Measurements from ENCODE around the genes KMO and SDCCAG8.

DNA sequence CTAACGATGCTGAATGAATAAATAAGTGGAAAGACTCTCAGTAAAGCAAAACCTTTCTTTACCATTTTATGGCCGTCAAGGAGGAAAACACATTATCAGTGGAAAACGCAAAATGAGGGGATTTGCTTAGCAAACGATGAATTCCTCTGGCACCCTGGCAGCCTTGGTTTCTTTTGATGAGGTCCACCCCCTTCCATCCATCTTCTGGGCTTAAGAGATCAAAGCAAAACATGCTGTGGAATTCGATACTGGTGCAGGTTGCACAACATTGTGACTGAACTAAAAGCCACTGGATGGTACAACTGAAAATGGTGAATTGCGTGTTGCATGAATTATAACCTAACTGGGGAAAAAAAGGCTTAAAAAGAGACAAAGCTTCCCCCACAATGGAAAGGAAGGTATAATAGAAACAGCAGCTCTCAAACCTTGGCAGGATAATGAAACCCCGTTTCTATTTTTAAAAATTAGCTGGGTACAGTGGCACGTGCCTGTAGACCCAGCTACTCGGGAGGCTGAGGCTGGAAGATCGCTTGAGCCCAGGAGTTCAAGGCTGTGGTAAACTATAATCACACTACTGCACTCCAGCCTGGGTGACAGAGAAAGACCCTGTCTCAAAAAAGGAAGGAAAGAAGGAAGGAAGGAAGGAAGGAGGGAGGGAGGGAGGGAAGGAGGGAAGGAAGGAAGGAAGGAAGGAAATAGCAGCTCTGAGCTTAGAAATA, 29.1 kb upstream of the LGALS8 start:
- RAMPAGE, long total RNA = no peak
- RRBS = no CpG with 5 or more reads among the region's 10 CpGs

DNA sequence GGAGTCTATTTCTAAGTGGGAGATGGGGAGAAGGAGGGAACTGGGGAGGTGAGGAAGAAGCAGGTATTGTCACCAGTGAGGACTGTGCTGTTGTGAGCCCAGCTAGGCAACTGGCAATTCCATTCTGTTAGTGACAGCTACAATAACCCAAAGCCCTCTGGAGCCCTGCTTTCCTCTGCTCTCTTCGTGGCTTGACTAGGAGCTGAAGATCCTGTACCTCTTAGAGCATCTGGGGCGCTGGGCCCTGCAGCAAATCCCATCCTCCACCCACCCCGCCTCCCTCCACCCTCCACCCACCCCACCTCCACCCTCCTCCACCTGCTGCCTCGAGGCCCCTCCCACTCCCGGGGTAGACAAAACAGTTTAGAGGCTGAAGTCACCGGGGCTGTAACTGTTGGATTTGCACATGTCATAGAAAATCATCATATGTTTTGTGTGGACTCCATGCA, 28.5 kb upstream of the LGALS8 start:
- RAMPAGE, long total RNA = no peak
- RRBS = no CpG with 5 or more reads among the region's 6 CpGs

DNA sequence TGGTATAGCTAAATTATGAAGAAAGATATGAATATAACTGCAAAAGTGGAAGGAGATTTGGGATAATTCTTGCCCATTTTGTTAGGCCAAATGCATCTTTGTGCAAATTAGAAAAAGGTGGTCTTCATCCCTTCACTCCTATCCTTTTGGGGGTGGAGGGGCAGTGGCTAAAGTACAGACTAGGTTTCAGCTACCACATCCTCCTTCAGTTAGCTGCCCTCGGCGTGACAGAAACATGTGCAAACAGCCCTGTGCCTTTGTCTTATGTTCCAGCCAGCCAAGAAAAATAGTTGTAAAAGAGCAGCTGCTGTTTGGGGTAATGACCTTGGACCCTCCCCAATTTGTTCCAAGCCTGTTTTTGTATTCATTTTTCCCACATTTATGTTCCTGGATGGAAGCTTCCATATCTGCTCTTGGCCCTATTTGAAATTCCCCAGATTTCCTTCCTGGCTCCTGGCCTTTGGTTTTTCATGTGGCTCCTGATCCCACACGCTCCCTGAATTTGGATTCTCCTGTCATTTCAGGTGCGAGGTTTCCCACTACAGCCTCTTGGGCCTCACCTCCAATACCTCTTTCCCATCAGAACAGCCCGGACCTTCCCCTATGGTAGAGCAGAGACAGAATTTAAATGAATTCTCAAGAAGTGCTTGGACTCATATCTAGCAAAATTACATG, 8.2 kb upstream of the LGALS8 start:
- RAMPAGE, long total RNA = no peak
- RRBS = no CpG with 5 or more reads among the region's 5 CpGs

- RAMPAGE, long total RNA = no peak
- RRBS = 83% methylated on average over 3 of the region's 6 CpGs
Measured at GRCh38 chr1:236700684-236701374, 14.5 kb downstream of the ACTN2 start.

- RAMPAGE, long total RNA = no peak
- RRBS = no CpG with 5 or more reads among the region's 2 CpGs
Measured at GRCh38 chr1:236701826-236702122, 15.5 kb downstream of the ACTN2 start.

DNA sequence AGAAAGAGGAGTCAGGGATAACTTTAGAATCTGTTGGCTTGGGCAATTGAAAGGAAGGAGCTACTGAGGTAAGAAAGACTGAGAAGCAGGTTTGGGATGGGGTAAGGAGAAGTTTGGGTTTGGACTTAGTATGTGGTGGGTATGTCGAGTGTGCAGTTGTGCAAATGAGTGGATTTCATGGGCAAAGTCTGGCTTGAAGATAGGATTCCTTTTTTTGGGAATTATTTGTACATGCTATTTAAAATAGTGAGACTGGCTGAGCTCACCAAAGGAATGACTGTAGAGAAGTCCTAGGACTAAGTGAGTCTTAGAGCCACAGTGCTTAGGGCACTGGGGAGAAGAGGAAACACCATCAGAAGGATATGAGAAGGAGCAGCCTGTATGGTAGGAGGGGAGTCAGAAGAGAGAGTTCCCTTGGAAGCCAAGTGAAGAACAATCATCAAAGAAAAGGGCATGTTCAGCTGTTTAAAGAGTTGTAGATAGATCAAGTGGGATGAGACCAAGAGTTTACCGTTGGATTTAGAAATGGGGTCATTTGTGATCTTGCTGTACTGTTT, 48.7 kb downstream of the MTR start:
- RAMPAGE, long total RNA = no peak
- RRBS = no CpG with 5 or more reads among the region's 2 CpGs

- RAMPAGE, long total RNA = no peak
- RRBS = no CpG with 5 or more reads among the region's 5 CpGs
Measured at GRCh38 chr1:236897371-236898105, 102.4 kb downstream of the MTR start.

DNA sequence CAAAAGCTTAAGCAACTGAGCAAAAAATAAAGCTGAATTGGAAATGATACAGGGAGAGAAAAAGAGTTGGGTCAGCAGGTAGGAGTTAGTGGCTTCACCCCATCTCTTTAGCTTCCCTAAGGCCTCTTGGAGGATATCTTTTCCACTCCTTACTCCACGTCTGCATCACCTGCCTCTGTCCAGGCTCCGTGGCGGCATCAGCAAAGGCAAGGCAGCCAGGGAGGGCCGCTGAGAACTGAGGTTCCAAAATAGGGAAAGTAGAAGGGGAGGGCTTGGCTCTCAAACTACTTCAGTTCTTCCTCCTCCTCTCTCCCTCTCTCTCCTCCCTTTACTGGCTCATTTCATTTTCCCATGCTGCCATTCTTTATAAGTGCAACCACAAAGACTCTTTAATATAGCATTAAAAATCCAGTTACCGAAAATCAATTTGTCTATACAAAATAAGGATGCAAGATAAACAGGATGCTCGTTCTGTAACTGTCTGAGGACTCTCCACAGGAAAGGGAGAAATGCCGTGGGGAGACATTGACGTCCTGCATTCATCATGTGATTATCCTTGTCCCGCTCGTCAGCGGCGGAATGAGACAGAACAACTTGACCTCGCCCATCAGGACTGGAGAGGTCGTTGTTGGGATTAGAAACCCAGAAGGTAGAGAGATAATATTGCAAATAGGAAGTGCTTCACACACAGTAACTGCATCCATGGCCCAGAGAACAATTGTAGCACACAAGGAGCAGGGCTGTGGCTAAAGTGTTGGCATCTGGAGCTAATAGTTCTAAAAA, 3.1 kb upstream of the MT1HL1 start:
- RAMPAGE, long total RNA = no peak
- RRBS = no CpG with 5 or more reads among the region's 14 CpGs

DNA sequence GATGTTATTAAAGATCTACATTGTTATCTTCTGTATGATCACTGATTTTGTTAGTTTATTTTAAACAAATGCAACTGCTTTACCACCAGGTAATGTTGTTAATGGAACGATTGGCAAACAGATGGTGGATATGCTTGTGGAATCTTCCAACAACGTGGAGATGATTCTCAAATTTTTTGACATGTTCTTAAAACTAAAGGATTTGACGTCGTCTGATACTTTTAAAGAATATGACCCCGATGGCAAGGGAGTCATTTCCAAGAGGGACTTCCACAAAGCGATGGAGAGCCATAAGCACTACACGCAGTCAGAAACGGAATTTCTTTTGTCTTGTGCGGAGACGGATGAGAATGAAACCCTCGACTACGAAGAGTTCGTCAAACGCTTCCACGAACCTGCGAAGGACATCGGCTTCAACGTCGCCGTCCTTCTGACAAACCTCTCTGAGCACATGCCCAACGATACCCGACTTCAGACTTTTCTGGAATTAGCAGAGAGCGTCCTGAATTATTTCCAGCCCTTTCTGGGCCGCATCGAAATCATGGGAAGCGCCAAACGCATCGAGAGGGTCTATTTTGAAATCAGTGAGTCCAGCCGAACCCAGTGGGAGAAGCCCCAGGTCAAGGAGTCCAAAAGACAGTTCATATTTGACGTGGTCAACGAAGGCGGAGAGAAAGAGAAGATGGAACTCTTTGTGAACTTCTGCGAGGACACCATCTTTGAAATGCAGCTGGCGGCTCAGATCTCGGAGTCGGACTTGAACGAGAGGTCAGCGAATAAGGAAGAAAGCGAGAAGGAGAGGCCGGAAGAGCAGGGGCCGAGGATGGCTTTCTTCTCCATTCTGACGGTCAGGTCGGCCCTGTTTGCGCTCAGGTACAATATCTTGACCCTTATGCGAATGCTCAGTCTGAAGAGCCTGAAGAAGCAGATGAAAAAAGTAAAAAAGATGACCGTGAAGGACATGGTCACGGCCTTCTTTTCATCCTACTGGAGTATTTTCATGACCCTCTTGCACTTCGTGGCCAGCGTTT, 106.8 kb downstream of the ZP4 start:
- RAMPAGE, long total RNA = no peak
- RRBS = no CpG with 5 or more reads among the region's 49 CpGs

GRCh38 chr1:239353391-239353872, 32.9 kb upstream of the CHRM3 start:
- RAMPAGE, long total RNA = no peak
- RRBS = no CpG with 5 or more reads among the region's 4 CpGs

DNA sequence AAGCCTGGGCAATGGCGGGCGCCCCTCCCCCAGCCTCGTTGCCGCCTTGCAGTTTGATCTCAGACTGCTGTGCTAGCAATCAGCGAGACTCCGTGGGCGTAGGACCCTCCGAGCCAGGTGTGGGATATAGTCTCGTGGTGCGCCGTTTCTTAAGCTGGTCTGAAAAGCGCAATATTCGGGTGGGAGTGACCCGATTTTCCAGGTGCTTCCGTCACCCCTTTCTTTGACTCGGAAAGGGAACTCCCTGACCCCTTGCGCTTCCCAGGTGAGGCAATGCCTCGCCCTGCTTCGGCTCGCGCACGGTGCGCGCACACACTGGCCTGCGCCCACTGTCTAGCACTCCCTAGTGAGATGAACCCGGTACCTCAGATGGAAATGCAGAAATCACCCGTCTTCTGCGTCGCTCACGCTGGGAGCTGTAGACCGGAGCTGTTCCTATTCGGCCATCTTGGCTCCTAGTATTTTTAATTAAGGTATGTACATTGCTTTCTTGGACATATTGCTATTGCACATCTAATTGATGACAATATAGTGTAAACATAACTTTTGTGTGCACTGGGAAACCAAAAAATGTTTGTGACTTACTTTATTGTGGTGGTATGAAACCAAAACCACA, 242.8 kb downstream of the CHRM3 start:
- RAMPAGE, long total RNA = no peak
- RRBS = no CpG with 5 or more reads among the region's 32 CpGs

DNA sequence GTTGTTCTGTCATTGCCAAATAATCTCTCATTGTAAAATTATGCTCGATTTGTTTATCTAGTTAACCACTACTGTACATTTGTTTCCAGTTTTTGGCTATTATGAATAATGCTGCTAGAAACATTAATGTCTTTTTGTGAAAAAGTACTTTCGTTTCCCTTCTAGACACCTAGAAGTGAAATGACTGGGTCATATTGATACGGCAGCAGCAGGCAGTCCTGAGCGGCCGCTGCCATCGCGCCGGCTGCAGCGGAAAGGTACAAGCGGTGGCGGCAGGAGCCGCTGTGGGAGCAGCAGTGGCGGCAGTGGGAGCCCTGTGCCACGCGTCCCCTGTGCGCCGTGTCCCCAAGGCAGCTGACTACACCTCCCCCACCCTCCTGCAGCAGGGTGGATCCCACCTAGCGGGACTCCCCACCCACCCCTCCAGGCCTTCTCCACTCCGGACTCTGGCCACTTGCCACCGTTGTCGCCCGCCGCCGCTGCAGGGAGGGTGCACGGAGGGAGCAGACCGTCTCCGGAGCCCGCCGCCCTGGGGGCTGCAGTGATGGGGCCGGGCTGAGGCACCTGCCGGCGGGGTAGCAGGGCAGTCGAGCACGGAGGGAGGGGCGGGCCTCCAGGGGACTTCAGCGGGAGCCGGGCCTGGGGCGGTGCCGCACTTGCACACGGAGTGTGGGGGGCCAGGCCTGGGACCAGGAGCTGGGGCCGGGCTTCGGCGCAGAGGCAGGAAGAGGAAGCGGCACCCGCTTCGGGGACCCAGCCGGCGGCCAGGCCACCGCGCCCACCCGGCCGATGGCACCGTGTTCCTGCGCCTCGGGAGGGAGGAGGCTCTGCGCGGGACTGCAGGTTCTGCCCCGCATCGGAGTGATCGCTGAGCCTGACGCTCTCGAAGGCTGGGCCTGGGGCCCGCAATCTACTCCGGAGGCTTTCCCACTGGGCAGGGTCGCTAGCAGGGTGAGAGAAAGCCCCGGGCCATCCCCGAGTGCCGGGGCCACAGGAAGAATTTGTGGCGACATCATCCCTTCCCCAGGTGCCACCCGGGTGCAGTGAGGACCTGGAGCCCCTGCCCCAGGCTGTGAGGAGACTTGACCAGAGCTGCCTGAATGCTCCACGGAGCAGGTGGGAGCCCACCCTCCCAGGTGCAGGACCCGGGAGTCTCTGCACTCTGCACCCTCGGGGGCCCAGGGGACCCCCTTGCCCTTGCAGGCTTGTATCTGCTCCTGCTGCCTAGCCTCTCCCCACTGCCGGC, 67.0 kb upstream of the RGS7 start:
- RAMPAGE, long total RNA = no peak
- RRBS = 6% methylated on average over 37 of the region's 74 CpGs

DNA sequence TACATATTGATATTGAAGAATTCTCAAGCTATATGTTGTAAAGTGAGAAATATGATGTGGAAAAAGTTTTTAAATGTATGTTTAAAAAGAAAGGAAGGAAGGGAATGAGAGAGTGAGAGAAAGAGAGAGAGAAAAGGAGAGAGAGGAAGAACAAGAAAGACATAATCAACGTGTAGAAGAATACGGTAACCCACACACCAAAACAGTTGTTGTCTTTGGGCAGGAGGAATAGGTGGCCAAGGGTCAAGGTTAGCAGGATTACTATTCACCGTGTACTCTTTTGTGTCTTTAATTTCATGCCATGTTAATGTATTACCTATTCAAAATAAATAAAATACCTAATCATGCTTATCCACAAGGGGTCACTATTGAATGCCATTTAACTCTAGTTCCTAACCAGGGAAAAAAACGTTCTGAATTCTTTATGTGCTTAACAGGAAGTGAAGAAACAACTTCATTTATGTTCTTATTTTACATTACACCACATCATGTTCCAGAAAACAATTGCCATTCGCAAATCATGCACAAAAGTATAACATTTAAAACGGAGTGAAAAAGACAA, 975 bp upstream of the KMO start:
- RAMPAGE, long total RNA = no peak
- RRBS = no CpG with 5 or more reads among the region's 6 CpGs

DNA sequence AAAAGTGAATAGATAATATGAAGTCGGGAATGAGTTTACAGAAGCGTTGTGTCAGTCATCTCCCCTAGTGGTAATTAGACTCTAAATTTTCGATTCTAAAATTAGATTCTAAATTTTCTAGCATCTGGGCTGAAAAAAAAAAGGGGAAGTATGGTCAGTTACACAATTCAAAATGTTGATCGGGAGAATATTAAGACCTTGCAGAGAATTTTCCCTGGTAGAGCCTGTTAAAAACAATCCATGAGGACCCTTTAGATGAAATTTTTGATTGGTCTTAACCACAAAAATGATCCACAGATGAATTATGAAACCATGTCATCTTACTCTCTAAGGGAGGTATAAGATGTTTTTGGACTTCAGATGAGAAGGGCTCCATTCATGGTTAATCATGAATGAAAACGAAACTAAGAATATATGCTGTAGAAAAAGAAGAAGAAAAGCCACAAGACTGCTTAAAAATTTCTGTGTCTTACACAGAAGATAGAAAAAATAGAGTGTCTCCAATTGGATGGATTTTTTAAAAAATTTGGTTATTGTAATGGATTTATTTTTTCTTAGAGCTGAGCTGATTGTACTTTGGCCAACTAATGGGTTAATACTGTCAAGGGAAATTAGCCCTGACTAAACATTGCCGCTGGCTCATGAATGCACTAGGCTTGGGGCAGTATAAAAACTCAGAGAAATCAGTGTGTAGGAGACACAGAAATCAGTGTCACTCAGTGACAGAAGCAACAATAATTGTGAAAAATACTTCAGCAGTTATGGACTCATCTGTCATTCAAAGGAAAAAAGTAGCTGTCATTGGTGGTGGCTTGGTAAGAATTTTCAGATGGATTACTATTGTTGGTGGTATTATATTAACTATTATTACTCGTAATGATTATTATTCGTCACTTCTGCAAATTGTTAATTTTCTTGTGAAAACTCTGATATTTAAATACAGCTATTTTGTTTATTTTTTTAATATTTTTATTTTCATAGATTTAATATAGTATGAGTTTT, at the start of gene KMO:
TSS of gene KMO (plus strand) at position 695 of the 1,002 bp plus-strand sequence.
- RAMPAGE, long total RNA = no peak
- RRBS = no CpG with 5 or more reads among the region's 8 CpGs

DNA sequence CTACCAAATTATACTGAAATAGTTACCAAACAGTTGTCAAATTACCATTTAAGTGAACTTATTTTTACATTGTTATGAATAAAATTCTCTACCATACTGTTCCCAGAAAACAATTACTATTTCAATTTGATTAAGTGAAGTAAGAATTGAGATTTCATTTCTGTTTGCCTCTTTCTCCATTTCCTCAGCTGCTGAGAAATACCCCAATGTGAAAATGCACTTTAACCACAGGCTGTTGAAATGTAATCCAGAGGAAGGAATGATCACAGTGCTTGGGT, 28.2 kb downstream of the KMO start:
- RAMPAGE, long total RNA = no peak

- RAMPAGE, long total RNA = start-site peak on the plus strand at chr1:243256051-243256107, 468 and 244 reads in 2 replicates
- RRBS = 3% methylated on average over 5 of the region's 35 CpGs
Measured at GRCh38 chr1:243255625-243256475, at the start of gene SDCCAG8. SDCCAG8 (plus strand) TSS chr1:243256041.

DNA sequence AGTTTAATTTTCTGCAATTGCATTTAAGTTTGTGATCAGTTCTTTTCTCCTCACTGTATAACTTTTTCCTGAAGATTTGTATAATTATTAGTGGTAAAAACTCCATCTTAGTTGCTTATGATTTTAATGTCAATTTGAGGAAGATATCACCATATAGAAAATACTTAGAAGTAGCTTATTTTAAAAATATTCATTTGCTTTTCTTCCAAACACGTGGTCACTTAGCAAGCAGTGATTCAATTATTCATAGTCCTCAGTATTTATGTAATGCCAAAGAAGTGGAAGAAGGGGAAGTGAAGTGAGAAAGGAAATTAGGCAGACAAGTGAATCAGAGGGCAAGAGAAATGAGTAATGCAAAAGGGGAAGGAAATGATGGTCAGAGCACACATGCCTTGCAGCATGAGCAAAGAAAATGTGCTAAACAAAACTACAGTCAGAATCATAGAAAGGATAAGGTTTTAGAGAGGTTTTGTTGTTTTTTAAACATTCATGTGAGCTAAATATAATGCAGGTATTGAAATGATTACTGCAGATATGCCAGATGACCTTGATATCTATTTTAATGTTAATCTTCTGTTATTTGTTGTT, 31.8 kb downstream of the SDCCAG8 start:
- RAMPAGE, long total RNA = no peak
- RRBS = no CpG with 5 or more reads among the region's 1 CpG

- RAMPAGE, long total RNA = no peak
- RRBS = no CpG with 5 or more reads among the region's 4 CpGs
Measured at GRCh38 chr1:244067843-244068374, 16.8 kb downstream of the ZBTB18 start.

- RAMPAGE, long total RNA = no peak
- RRBS = no CpG with 5 or more reads among the region's 5 CpGs
Measured at GRCh38 chr1:244211459-244211896, 141.0 kb upstream of the C1orf100 start.

DNA sequence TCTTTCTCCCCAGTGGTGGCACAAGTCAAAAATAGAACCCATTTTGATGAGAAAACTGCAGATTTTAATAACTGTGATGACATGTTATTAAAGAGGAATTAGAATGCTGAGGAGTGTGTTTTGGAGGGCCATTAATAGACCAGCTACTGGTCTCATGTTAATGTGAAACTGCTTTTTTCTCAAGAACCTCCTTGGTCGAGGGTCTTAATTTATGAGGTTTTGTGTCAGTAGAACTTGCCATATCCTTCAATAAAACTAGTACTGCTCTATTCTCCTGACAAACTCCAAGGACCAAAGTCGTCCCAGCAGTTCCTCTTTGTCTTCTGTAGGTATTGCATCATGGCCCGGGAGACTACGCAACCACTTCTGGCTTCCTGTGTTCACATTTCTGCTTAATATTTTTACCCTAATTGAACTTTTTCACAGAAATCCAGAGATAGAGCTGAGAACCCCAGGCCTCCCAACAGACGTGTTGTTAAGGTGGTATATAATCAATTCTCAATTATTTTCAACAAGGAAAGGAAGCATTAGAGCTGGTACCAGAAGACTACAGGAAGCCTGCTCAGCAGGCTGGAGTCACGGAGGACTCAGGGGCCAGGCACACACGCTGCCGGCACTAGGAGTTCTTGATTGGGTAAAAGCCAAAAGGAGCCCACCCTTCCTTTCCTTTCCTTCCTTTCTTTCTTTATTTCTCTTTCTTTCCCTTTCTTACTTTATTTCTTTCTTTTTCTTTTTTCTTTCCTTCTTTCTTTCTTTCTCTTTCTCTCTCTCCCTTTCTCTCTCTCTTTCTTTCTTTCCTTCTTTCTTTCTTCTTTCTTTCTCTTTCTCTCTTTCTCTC, 127.9 kb upstream of the C1orf100 start:
- RAMPAGE, long total RNA = no peak
- RRBS = no CpG with 5 or more reads among the region's 8 CpGs

Data from epithelial cell of alveolus of lung (primary cell).